Measurements from ENCODE around the gene UQCR10.

DNA sequence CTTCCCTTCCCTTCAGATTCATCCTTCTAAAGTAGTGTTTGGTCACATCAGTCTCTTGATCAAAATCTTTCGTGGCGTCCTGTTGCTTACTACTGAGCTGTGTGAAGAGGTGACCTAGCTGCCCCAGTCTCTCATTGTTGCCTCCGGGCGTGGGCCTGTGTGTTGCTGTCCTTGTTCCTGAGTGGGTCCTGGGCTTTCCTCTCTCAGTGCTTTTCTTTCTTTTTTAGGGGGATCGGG, 13.6 kb downstream of the ZNRF3 start:
- RAMPAGE, long total RNA: no peak
- RRBS: no CpG with 5 or more reads among the region's 5 CpGs

- RAMPAGE, long total RNA: no peak
- RRBS: no CpG with 5 or more reads among the region's 19 CpGs
These were observed 79.7 kb downstream of the C22orf31 start for GRCh38 chr22:28981703-28982551.

GRCh38 chr22:28992513-28993111, 69.0 kb downstream of the C22orf31 start:
- RAMPAGE, long total RNA: no peak
- RRBS: no CpG with 5 or more reads among the region's 3 CpGs

- RAMPAGE, long total RNA: no peak
- RRBS: no CpG with 5 or more reads among the region's 5 CpGs
These were observed 57.8 kb downstream of the C22orf31 start for GRCh38 chr22:29003873-29004265.

GRCh38 chr22:29032198-29033150, 29.2 kb downstream of the C22orf31 start:
- RAMPAGE, long total RNA: no peak
- RRBS: no CpG with 5 or more reads among the region's 9 CpGs

GRCh38 chr22:29071247-29072130, 1.3 kb upstream of the KREMEN1 start:
- RAMPAGE, long total RNA: no peak
- RRBS: 2% methylated on average over 30 of the region's 64 CpGs

DNA sequence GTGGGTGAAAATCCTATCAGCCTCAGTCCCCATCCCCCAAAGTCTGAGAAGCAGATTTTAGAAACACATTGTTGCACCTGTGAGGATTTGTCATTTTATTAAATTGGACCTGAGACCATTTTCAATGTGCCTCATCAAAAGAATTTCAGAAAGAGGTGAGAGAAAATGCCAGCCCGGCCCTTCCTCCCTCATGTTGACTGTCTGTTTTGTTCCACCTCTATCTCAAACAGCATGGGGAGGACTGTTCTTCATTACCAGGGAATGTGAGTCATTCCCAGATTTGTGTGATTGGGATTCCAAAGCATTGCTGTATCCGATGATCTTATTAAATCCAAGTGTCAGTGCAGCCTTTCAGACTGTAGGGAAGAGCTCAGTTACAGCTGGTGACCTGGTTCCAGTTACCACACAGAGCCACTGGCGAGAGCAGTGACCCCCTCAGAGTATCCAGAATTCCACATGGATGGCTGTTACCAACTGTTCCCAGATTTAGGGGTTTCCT, 20.7 kb downstream of the KREMEN1 start:
- RAMPAGE, long total RNA: no peak
- RRBS: no CpG with 5 or more reads among the region's 3 CpGs

DNA sequence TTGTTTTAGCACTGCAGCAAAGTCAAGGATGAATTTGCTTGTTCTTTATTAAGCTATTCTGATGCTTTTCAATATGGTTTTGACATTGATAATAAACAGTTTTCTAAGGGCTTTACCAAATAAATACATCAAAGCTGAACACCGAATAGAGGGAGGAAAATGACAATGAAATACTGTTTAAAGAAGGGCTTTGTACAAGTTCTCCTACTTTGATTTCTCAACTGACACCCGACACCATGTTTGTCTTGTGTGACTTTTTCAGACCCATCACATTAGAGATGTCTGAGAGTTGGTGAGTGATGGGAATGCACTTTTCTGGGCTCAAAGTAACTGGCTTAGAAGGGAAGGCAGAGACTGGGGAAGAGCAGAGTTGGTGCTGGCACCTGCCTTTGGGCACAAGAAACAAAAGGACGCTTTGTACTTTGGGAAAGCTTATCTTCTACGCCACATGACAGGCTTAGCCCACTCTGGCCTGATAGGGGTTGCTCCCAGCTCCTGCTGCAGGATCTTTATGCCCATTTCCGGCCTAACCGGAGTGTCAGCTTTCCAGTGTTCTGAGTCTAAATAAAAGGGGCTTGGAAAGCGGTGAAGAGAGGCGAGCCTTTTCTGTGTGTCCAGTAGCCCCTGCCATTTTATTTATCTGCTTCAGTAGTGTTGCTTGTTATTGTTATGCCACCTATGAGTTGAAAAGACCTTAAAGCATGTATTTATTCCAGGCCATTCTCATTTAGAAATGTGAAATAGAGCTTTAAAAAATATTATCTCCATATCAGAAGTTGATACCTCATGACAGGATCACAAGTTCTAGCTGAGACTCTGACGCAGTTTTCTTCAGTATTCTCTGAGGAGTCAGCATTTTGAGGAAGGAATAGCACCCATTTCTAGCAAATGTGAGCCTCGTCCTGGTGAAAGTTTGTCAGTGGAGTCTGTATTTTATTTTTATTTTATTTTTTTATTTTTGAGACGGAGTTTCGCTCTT, 24.1 kb downstream of the KREMEN1 start:
- RAMPAGE, long total RNA: no peak
- RRBS: no CpG with 5 or more reads among the region's 12 CpGs

- RAMPAGE, long total RNA: no peak
- RRBS: no CpG with 5 or more reads among the region's 5 CpGs
These were observed 47.2 kb downstream of the KREMEN1 start for GRCh38 chr22:29119820-29120563.

DNA sequence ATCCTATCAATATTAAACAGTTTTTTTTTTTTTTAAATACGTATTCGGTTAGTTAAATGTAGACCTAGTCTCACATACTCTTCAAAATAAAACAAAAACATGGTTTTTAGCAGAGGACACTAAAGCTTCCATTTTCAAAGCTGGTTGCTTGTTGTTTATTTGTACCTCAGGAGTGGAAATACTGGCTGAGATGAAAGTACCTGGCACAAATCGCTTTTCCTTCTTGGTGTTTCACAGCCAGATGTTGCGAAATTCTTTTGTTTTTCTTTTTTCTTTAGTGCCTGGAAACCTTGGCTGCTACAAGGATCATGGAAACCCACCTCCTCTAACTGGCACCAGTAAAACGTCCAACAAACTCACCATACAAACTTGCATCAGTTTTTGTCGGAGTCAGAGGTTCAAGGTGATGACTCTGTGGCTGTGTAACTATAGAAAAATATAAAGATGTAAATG, 48.3 kb downstream of the KREMEN1 start:
- RAMPAGE, long total RNA: no peak
- RRBS: no CpG with 5 or more reads among the region's 6 CpGs

- RAMPAGE, long total RNA: no peak
- RRBS: no CpG with 5 or more reads among the region's 10 CpGs
These were observed 4.0 kb upstream of the EMID1 start for GRCh38 chr22:29201637-29202120.

GRCh38 chr22:29266576-29267520, 933 bp downstream of the RHBDD3 start:
- RAMPAGE, long total RNA: no peak
- RRBS: no CpG with 5 or more reads among the region's 17 CpGs

GRCh38 chr22:29269074-29269305, 922 bp downstream of the EWSR1 start:
- RAMPAGE, long total RNA: no peak
- RRBS: 1% methylated on average over 3 of the region's 14 CpGs

GRCh38 chr22:29414731-29415928, 26.8 kb upstream of the AP1B1 start:
- RAMPAGE, long total RNA: no peak
- RRBS: 21% methylated on average over 3 of the region's 34 CpGs

GRCh38 chr22:29603013-29603450, 401 bp upstream of the NF2 start:
- RAMPAGE, long total RNA: no peak
- RRBS: no CpG with 5 or more reads among the region's 20 CpGs

- RAMPAGE, long total RNA: no peak
- RRBS: no CpG with 5 or more reads among the region's 3 CpGs
These were observed 44.9 kb downstream of the NF2 start for GRCh38 chr22:29648317-29648769.

- RAMPAGE, long total RNA: no peak
- RRBS: no CpG with 5 or more reads among the region's 8 CpGs
These were observed 46.6 kb upstream of the CABP7 start for GRCh38 chr22:29673274-29673473.

- RAMPAGE, long total RNA: start-site peak on the plus strand at chr22:29767365-29767391, 3,167 and 4,059 reads in 2 replicates
- RRBS: no CpG with 5 or more reads among the region's 36 CpGs
These were observed at the start of gene UQCR10 for GRCh38 chr22:29767208-29767764. Gene UQCR10 (plus strand): TSS chr22:29767369.

GRCh38 chr22:29767765-29768631, 829 bp downstream of the UQCR10 start:
- RAMPAGE, long total RNA: no peak
- RRBS: no CpG with 5 or more reads among the region's 15 CpGs

GRCh38 chr22:29769503-29770206, 2.5 kb downstream of the UQCR10 start:
- RAMPAGE, long total RNA: no peak
- RRBS: no CpG with 5 or more reads among the region's 3 CpGs